ENCODE measurements around a stretch of chr11.

- CAGE, long polyA plus RNA = no peak
- RRBS = 34% methylated on average over 3 of the region's 11 CpGs
These were observed 160.4 kb upstream of the CCND1 start for GRCh38 chr11:69480410-69481001.

DNA sequence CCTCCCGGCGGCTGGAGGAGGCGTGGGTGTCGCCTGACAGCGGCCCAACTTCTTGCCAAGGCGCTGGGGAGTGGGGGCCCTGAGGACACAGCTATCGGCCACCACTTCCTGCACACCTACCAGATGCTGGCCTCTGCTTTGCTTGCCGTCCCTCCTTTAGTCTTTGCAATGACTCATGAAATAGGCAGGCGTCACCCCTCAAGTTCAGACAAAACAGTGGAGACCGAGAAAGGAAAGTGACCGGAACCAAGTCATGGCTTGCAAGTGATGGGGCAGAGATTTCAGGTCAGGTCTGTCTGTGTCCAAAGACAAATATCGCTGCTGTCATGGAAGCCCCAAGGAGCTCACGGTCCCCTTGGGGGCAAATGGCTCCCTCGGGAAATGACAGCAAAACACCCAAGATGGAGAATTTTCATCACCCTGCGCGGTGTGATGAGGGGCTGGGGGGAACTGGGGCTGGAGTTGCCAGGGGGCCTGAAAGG is 116.3 kb upstream of the CCND1 start:
- CAGE, long polyA plus RNA = no peak
- RRBS = no CpG with 5 or more reads among the region's 16 CpGs

GRCh38 chr11:69637613-69638051 is 3.3 kb upstream of the CCND1 start:
- CAGE, long polyA plus RNA = no peak
- RRBS = 12% methylated on average over 6 of the region's 39 CpGs

DNA sequence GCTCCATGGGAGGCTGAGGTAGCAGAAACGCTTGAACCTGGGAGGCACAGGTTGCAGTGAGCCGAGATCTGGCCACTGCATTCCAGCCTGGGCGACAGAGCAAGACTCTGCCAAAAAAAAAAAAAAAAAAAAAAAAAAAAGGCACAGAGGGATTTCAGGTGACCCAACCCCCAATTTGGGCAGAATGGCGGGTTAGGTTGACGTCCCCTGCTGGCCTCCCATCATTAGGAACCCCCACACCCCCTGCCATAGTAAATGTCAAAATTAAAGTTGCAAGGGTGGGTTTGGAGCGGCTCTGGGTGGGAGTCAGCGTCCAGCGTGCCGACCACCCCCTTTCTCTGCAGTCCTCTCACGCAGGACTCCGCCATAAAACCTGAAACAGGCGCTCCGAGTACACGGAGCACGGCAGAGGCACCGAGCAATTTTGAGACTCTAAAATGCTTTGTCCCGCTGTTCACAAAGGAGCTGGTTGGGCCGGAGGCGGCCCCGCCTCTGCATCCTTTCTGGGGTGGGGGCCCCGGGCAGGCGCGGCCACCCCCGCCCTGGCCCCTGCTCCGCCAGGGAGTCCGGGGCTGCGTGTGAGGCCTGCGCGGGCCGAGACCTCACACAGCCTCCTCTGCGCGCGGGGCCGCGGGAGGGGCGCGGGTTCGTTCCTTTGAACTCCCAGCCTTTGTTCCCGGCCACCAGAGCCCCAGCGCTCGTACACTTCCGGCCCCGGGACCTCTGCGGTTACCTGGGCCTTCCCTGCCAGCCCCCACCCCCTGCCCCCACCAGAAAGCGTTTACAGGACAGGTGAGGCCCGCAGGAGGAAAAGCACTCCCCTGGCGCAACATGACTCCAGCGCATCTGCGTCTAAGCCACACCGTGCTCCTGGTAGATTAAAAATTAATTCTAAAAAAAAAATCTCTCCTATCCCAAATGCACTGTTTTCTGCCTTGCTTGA is 1.7 kb downstream of the FGF19 start:
- CAGE, long polyA plus RNA = no peak
- RRBS = 4% methylated on average over 15 of the region's 50 CpGs

GRCh38 chr11:69963418-69964478 is 114.4 kb upstream of the ANO1 start:
- CAGE, long polyA plus RNA = no peak
- RRBS = no CpG with 5 or more reads among the region's 9 CpGs

GRCh38 chr11:70064869-70065355 is 13.2 kb upstream of the ANO1 start:
- CAGE, long polyA plus RNA = no peak
- RRBS = 59% methylated on average over 1 of the region's 8 CpGs

GRCh38 chr11:70106069-70106881 is 28.2 kb downstream of the ANO1 start:
- CAGE, long polyA plus RNA = no peak
- RRBS = no CpG with 5 or more reads among the region's 14 CpGs

GRCh38 chr11:70111988-70112488 is 33.9 kb downstream of the ANO1 start:
- CAGE, long polyA plus RNA = no peak
- RRBS = no CpG with 5 or more reads among the region's 9 CpGs

- CAGE, long polyA plus RNA = no peak
- RRBS = no CpG with 5 or more reads among the region's 13 CpGs
These were observed 51.0 kb downstream of the ANO1 start for GRCh38 chr11:70129122-70129553.

DNA sequence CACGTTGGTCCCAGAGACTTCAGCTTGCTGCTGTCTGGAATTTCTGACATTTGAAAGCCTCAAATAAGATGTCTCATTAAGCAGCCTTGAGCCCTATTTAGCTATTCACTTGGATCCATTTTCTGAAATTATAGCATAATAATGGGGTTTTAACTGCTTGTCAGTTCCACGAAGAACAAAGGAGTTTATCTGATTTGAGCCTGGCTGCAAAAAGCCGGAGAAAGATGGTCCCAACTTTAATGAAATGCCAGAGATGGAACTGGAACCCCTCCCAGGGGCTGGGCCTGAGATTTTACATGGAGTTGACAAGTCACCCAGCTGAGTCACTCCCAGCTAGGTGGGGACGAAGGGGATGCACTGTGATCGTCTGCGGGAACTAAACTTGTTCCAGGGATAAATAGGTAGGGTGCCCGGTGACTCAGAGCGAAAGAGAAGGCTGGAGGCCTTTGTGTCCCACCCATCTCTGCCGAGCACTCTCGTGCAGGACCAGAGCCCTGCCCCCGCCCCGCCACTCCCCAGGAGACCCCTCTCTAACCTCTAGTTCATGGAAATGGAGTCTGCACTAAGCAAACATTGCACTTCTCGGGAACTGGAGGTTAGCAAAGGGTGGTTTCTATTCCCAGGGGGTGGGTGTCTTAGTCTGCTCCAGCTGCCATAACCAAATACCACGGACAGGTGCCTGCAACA is 60.9 kb upstream of the FADD start:
- CAGE, long polyA plus RNA = no peak
- RRBS = no CpG with 5 or more reads among the region's 14 CpGs

- CAGE, long polyA plus RNA = no peak
- RRBS = no CpG with 5 or more reads among the region's 9 CpGs
These were observed 7.0 kb downstream of the FADD start for GRCh38 chr11:70209970-70210569.

- CAGE, long polyA plus RNA = no peak
- RRBS = no CpG with 5 or more reads among the region's 8 CpGs
These were observed 23.7 kb downstream of the PPFIA1 start for GRCh38 chr11:70294079-70294617.

GRCh38 chr11:70302106-70302834 is 31.8 kb downstream of the PPFIA1 start:
- CAGE, long polyA plus RNA = no peak
- RRBS = no CpG with 5 or more reads among the region's 10 CpGs

DNA sequence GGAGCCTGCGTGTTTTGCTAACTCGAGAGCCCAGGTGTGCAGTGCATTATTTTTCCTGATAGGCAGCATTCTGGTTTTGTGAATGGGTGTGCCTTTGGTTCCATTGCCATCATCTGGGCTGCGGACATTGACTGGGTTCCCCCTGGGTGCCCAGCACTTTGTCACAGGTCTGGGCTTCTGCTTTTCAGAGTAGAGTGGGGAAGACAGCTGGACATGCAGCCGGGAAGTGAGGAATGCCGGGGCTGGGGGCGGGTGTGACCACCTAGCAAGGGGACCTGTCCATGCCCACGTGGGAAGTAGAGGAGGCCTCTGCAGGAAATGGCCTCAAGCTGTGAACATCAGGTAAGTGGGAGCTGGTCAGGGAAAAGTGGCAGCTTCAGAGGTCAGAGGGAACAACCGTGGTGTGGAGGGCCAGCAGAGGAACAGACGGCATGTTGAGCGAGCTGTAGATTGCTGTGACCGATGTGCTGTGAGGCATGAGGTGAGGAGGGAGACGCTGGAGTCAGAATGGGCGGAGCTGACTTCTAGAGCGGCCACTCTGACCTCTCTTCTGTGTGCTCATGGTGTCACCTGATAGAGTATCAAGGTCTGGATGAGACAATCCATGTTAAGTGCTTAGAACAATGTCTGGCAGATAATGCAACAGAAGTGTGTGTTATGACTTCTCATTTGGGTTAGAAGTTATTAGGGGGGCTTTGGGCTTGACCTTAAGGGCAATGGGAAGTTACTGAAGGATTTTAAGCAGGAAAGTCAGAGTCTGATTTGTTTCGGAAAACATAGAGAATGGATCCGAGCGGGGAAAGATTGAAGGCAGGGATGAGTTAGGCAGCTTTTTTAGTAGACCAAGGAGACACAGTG is 42.4 kb downstream of the PPFIA1 start:
- CAGE, long polyA plus RNA = no peak
- RRBS = no CpG with 5 or more reads among the region's 17 CpGs

GRCh38 chr11:70364293-70364557 is 34.1 kb upstream of the CTTN start:
- CAGE, long polyA plus RNA = no peak
- RRBS = no CpG with 5 or more reads among the region's 2 CpGs

- CAGE, long polyA plus RNA = no peak
- RRBS = no CpG with 5 or more reads among the region's 12 CpGs
These were observed 27.1 kb upstream of the CTTN start for GRCh38 chr11:70370982-70371849.

GRCh38 chr11:70428844-70429212 is 30.5 kb downstream of the CTTN start:
- CAGE, long polyA plus RNA = no peak
- RRBS = 85% methylated on average over 2 of the region's 11 CpGs

DNA sequence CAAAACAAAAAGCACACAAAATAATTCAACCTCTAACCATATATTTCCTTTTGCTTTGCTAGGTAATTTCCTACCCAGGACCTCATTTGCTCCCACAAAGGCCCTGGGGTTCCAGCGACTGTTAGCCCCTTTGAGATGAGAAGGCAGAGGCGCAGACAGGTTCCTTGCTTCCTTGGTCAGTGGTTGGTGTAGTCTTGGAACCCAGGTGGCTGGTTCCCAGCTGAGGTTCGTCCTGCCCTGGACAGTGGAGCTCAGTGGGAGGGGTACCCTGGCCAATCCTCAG is 61.6 kb downstream of the CTTN start:
- CAGE, long polyA plus RNA = no peak
- RRBS = no CpG with 5 or more reads among the region's 3 CpGs

GRCh38 chr11:70486730-70487485 is 88.6 kb downstream of the CTTN start:
- CAGE, long polyA plus RNA = no peak
- RRBS = 89% methylated on average over 18 of the region's 52 CpGs

DNA sequence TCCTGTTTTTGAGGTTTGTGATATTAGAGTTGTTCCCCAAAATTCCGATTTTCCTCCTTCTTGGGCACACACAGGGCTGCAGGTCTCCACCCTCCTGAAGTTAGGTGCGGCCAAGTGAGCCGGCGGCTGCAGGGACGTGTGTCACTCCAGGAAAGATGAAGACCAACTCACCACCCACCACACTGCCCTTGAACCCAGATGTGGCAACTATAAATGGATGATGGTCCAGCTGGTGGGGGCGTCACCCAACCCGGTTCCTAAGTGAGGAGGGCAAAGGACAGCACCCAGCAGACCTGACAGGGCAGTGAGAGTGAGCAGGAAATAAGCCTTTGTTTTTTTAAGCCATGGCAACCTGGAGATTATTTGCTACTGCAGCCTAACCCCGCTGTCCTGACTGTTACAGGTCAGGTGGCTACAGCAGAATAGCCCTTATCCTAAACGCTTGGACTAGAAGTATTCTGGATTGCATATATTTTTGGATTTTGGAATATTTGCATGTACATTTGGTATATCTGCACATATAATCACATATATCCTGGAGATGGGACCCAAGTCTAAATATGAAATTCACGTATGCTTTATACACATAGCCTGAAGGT is 228.9 kb downstream of the CTTN start:
- CAGE, long polyA plus RNA = no peak
- RRBS = no CpG with 5 or more reads among the region's 10 CpGs

All from BJ (cell line).